Mesenchymal stem cell of adipose (primary cell): ENCODE data around the genes CAPS, RFX2, PSPN and DENND1C.

DNA sequence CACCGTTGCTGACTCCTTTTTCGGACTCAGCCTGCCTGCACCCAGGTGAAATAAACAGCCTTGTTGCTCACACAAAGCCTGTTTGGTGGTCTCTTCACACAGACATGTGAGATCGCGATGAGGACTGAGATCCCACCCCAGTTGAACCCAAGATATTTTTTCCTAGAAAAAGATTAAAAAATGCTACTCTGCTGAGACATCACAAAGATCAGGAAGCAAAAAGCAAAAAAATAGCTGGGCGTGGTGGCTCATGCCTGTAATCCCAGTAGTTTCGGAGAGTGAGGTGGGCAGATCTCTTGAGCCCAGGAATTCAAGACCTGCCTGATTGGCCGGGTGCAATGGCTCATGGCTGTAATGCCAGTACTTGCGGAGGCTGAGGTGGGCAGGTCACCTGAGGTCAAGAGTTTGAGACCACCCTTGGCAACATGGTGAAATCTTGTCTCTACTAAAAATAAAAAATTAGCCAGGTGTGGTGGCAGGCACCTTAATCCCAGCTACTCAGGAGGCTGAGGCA lies 10.7 kb upstream of the FUT6 start:
- CAGE, long polyA plus RNA = no peak

DNA sequence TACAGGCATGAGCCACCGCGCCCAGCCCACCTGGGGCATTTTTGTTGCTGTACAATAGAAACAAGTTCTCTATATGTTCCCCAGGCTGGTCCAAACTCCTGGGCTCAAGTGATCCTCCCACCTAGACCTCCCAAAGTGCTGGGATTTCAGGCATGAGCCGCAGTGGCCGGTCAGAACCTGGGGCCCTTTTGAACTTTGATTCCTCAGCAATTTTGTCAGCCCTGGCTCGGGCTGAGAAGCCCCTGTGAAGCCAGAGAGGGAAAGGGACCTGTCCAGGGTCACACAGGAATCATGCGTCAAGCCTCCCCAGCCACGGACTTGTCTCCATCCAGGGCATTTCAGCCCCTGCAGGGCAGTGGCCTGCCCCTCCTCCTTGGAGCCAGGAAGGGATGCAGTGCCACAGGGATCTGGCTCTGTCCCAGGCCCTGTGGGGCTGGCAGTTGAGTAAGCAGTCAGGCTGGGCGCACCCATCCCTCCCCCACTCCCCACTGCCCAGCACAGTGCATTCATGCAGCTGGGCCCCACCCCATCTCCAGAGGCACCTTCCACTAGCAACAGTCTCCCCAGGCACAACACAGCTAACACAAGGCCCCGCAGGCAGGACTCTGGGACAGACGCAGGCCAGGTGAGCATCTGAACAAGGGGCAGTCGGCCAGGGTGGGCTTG lies at the start of gene CAPS:
Gene CAPS, plus strand, starts transcription at position 570 of the 666 bp plus-strand sequence.
- CAGE, long polyA plus RNA = no peak

GRCh38 chr19:5961835-5963032 lies 15.7 kb downstream of the RANBP3 start:
- CAGE, long polyA plus RNA = no peak

DNA sequence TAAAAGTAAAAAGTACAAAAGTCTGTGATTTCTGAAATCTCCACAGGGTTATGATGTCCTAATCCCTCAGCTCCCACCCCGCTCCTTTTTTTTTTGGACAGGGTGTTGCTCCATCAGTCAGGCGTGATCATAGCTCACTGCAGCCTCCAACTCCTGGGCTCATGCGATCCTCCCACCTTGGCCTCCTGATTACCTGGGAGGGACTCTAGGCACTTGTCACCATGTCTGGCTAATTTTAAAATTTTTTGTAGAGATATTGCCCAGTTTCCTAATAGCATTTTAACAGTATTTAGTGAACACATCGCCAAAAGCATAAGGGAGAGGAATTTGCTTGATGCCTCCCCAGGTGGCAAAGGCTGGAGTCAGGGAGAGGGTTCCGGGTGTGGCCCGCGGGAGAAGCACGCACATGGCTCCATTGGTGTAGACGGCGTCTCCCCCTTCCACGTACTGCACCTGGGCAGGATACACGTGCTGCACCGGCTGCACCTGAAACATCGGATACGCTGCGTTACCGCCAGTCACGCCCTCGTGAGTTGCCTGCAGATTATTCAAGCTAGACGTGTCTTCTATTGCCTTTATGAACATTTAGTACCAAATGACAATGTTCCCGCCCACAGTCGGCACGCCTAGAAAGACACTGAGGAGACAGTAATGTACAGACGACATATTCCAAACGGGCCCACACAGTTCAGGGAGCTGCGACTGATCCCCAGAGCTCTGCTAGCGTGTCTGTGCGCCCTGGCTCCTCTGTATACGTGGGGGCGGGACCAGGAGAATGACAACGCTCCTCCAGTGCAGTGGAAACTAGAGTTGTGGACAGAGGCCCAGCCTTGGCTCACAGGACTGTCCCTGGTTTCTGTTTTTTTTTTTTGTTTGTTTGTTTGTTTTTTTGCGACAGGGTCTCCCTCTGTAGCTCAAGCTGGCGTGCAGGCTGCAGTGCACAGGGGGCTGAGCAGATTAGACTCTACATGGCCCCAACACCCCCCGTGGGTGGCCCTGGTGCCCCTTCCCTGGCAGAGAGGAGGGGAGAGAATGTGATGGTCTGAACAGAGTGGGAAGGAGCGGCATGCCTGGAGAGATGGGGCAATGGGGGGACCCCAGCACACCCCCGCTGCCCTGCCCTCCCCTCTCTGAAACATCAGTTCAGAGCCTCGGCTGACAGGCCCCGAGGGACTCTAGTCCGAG lies 64.1 kb upstream of the RANBP3 start:
- CAGE, long polyA plus RNA = no peak

GRCh38 chr19:6056899-6058053 lies 53.0 kb downstream of the RFX2 start:
- CAGE, long polyA plus RNA = no peak

DNA sequence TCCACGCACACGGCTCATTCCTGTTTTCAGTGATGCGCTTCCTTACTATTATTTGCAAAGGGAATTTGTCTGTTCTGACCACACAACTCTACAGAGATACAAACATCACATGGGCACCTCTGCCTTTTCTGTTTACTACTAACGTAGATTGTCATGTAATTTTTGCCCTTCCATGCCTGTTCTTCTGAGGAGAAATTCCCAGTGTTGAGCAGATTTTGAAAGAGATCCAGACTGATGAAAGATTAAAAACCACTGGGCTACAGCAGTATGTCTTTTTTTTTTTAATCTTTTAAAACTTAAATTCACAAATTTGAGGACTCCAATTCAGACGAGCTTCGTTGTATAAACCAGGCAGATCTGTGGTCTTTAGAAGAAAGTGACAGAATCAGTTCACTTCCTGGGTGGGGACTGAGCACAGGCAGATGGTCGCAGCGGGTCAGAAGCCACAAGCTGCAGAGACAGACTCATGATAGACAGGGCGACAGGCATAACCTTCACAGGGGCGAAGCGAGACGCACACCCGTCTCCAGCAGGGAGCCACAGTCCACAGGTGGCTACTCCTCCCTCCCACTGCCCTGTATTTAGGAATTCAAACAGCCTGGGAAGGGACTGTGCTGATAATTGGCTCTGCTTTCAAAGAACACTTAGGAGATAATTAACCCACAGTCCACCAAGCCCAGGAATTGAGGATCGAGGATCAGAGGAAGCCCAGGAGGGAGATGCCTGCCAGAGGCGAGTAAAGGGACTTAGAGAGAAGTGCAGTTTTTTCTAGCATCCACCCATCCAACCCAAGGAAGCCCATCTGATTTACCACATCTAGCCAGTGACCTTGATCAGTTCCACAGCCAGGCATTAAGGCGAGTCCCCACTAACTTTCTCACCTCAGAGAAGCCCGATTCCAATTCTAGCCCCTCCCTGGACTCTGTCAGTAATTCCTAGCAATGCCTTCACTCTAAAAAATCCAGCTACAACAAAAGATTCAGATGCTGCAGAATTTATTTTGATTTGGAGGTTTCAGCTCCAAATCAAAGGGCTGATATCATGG lies 23.3 kb downstream of the RFX2 start:
- CAGE, long polyA plus RNA = no peak

DNA sequence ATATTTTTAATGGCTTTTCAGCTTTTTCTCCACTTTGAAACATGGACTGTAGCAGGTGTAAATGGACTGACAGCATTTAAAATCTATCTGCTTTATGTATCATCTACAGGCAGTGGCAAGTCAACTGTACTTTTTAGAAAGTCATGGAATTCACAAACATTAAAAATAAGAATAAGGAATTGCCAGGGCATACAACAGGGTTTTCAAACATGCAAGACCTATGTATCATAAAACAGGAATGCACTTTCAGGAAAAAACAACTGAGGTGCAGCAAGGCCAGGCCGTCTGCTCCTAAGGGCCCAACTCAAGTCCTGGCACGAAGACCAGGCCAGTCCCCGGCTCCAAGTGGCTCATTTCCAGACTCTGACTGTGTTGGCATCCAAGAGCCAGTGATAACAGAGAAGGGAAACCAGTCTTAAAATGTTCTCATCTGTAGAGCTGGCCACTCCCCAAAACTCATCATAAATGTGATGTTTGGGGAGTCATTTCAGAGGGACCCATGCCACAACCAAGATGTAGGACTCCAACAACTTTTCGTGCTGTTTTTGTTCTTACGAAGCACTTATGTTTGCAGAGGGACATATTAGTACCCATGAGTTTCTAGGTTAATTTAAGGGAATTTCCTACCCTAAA lies 7.0 kb downstream of the RFX2 start:
- CAGE, long polyA plus RNA = no peak

- CAGE, long polyA plus RNA = no peak
These were observed at the start of gene RFX2 for GRCh38 chr19:6109626-6110689. Gene RFX2, minus strand, starts transcription at chr19:6110500.

DNA sequence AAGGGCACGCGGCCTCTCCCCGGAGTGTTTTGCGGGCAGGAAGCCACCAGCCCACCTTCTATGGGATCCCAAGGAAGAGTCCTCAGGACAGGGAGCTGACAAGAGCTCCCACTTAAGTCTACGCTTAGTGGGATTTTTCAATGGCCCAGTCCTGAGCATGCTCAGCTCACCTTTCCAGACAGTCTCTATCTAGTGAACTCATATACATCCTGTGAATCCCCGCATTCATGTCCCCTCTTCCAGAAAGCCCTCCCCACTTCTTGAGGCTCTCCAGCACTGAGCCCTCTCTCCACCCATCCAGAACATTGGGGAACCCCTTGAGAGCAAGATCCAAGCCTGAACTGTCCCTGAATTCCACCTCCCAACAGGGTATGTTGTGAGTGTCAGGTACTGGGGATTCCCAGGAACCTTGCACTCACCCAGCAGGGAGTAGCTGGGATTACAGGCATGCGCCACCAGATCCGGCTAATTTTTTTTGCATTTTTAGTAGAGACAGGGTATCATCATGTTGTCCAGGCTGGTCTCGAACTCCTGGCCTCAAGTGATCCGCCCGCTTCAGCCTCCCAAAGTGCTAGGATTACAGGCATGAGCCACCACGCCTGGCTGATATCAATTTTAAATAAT lies 69.8 kb downstream of the ACSBG2 start:
- CAGE, long polyA plus RNA = no peak

DNA sequence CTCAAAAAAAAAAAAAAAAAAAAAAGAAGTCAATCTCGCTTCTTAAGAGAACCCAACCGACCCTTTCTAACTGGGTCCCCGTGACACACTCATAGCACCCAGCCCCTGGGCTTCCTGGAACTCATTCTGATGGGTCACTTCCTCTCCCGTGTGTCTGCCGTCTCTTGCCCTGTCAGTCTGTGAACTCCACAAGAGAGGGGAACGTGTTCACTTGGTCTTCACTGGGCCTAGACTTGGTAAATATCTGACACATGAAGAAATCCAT lies 35.8 kb downstream of the MLLT1 start:
- CAGE, long polyA plus RNA = no peak

DNA sequence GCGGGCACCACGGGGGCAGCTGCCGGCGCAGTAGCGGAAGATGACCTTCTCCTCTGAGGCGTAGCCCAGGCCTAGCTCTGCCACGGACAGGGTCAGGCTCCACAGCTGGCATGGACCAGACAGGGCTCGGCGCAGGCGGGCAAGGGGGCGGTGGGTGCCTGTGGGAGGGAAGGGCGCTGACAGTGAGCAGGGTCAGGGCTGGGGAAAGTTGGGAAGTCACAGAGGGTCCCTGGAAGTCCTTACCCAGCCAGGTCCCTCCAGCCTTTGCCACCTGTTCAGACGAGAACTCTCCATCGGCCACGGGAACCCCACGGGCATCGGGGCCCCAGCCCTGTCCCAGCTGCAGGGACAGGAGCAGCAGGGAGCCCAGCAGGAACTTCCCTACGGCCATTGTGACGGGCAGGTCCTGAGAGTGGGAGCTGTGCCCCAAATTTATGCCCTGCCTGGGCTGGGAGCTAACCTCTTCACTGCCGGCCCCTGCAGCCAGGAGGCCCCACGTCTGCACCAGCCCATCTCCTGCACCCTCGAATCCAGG lies at the start of gene PSPN:
Gene PSPN, minus strand, starts transcription at position 475 of the 535 bp plus-strand sequence.
- CAGE, long polyA plus RNA = no peak

DNA sequence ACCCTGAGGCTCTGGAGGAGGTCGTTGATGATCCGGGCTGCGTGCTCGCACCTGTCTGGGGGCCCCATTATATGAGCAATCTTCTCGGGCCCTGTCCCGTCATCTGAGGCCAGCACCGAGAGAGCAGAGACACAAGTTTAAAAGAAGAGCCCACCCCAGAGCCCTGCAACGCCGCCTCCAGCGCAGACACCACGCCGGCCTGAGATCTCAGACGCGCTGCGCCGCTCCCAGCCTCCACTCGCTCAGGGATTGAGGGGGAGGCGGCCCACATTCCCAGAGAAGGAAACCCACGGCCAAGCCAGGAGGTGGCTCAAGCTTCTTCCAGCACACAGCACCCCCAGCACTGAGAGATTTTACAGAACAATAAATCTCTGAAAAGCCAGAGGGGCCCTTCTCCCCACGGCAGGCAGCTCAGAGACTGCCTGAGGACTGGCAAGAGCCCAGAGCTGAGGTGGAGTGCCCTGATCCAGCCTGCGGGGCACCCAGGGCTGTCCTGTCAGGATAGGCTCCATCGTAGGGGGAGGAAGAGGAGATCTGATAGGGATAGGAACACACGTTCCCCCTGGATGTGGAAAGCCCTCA lies 7.5 kb downstream of the KHSRP start:
- CAGE, long polyA plus RNA = no peak

GRCh38 chr19:6440440-6441038 lies 7.0 kb upstream of the SLC25A41 start:
- CAGE, long polyA plus RNA = no peak

DNA sequence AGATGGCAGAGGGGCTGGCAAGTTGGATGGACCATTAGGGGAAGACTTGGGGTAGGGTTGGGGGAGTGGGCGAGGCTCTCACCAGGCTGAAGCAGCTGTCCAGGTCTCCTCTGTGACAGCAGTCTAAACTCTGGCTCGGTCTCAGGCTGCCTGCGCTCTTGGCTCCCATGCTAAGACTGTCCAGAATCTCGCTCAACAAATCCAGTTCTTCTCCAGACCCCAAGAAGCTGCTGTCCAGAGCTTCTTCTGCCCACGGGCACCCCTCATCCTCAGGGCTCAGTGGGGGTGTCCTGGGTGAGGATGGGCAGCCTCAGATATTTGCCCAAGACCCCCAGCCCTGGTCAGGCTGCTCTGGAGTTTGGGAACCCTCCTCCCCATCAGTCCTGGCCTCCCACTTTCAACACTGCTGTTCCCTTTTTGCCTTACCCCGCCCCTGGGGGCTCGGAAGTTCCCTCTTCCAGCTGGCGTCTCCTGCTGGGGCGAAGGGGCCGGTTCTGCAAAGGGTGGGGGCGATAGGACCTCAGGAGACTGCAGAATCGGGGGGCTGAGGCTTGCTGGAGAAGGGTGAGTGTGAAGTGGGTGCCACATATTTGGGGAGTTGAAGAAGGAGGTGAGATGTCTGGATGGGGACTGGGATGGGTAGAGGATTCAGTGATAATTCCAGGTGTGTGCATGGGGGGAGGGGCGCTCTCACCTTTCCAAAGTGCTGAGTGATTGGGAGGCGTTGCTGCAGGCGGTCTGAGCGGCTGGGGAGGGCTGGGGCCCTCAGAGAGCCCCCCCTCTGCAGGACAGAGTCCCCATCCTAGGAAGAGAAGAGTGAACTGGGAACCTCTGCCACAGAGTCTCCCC lies 4.3 kb downstream of the CRB3 start:
- CAGE, long polyA plus RNA = no peak

- CAGE, long polyA plus RNA = no peak
These were observed 599 bp downstream of the DENND1C start for GRCh38 chr19:6480777-6481598.

GRCh38 chr19:6481599-6482414 lies at the start of gene DENND1C:
Gene DENND1C, minus strand, starts transcription at chr19:6481787.
- CAGE, long polyA plus RNA = no peak

DNA sequence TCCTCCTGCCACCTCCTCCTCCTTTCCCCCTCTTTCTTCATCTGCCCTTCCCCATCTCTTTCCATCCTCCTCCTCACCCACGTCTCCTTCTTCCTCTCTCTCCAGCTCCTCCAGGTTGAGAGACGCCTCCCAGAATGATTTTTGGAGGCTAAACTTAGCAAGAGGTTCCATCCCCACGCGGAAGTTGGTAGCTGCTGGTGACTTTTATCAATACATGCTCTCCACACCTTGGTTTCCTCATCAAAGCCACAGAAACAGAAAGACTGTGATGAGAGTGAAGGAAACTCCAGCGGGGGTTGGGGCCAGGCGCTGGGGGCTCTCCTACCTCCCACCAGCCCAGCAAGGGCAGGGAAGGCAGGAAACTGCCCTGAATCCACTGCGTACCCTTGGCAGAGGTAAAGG lies 15.1 kb downstream of the TNFSF14 start:
- CAGE, long polyA plus RNA = no peak

GRCh38 chr19:6724476-6725115 lies 4.1 kb upstream of the C3 start:
- CAGE, long polyA plus RNA = no peak

GRCh38 chr19:6742888-6743227 lies 3.4 kb downstream of the TRIP10 start:
- CAGE, long polyA plus RNA = no peak

DNA sequence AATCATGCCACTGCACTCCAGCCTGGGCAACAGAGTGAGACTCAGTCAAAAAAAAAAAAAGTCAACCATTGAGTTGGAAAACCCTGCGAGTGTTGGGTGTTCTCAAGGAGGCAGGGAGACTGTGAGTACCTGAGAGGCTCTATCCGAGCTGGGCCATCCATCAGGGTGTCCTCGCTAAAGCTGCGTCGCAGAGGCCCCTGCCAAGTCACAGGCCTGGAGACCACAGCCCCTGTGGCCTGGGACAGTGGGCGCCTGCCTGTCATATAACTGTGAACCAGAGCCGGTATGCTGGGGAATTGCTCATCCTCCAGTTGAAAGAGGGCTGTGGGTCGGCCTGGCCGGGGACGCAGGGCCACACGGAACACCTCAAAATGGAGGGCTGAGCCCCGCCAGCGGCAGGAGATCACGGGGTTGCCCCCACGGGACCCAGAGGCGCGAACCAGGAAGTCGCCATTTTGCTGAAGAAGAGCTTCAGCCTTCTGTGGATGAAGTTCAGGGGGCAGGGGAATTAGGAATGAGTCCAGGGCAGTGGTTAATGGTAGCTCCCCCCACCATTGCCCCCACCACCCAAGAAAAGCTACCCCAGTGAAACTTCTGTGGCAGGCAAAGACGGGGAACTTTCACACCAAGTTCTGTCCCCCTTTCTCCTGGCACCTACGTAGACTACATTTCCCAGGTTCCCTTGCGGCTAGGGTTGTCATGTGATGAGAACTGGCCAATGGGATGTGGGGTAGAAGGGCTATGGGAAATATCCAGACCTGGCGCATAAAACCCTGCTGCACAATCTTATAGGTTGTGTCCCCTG lies 6.5 kb downstream of the SH2D3A start:
- CAGE, long polyA plus RNA = no peak